H9 (cell line): Measurements from ENCODE around the gene BRINP1.

- PRO-cap: no peak
These were observed 1.1 kb downstream of the TNFSF8 start for GRCh38 chr9:114929121-114929905.

- PRO-cap: no peak
These were observed 53.4 kb upstream of the TNFSF8 start for GRCh38 chr9:114983844-114984118.

DNA sequence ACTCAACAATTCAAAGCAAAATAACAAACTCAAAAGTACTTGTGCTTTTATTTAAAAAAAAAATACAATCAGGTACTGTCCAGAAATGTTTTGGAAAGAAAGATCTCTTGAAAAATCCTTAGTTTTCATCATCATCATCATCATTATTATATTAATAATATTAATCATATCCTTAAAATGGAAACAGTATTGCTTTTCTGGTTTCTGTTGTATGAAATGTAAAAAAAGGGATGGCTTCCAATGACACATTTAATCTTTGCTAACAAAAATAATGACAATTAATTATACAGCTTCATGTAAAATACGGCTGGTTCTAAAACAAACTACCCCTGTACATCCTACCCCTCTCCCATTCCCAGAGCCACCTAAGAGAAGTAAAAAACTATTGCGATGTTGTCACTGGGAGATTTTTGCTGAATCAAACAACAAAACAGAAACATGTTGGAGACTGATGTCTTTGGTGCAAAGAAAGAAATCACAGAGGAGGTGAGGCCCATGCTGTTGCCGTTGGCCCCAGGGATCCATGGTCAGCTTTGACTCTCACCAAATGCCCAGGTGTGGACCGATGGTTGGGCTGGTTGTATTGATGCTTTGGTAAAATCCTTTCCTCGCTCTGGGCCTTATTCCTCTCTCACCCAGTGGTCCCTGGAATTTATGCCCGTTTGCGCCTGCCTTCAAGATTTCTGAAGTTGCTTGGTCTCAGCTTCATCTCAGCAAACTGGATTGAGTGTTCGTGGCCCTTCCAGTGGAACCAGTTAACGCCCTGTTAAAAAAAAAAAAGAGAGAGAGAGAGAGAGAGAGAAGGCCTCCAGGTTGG is 90.3 kb upstream of the TNFSF8 start:
- PRO-cap: no peak

GRCh38 chr9:115262355-115262802 is 144.4 kb upstream of the TNC start:
- PRO-cap: no peak

GRCh38 chr9:115760695-115761176 is 392.9 kb upstream of the PAPPA start:
- PRO-cap: no peak

DNA sequence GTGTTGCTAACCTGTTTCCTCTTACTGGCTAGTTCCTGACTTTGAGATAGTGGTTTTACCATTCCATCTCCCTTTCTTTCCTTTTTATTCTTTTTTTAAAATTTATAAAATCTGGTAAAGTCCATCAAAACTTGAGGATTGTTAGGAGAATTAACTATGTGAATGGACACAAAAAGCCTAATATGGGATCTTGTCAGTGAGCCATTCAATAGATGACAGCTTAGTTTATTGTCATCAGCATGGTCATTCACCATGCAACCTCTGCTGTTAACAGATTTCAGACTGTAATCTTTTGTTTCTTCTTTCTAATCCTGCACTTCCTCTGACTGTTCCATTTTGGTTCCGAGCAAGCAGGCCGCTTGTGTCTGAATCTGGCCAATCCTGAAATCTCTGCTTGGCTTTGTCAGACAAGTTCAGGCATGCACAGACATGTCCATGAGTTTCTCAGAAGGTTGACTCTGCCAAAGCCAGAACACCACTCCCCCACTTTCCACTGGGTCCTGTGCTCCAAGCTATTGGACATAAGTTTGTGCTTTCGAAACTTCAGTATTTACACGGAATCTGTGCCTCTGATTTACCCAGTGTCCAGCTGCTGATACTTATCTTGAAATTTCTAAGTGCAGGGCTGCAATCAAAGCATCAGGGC is 209.6 kb upstream of the PAPPA start:
- PRO-cap: bidirectional peak, plus-strand start at position 447 of the sequence, minus-strand start at position 367 of the sequence

GRCh38 chr9:116364849-116365285 is 211.3 kb downstream of the PAPPA start:
- PRO-cap: no peak

DNA sequence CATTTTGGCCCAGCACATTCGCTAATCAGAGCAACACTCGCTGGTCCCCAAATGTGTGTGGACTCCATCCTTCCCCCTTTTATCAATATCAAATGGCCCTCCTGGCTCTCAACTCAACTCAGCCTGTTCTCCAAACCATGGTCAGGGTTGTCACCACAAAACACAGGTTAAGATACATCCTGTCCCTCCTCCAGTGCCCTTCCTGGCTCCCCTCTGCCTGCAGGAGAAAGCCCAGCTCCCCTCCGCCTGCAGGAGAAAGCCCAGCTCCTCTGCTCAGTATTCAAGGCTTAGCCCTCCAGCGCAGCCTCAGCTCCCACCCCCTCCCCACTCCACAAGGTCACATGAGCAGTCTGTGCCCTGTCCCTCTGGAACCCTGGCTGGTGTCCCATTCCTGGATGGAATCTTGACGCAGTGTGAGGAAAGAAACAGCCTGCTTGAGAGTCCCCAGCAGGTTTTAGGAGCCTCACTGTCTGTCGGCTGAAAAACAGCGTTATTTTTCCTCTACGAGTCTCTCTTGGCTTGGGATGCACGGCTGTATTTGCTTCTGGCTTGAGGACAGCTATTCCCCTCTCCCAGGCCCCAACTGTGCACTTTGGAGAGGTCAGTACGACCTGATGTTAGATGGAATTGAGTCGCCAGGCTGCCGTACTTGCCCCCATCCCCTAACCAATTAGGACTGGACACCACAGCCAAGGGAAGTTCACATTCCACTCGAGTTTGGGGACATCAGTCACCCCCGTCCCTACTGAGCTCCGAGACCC is 210.2 kb upstream of the TRIM32 start:
- PRO-cap: no peak

DNA sequence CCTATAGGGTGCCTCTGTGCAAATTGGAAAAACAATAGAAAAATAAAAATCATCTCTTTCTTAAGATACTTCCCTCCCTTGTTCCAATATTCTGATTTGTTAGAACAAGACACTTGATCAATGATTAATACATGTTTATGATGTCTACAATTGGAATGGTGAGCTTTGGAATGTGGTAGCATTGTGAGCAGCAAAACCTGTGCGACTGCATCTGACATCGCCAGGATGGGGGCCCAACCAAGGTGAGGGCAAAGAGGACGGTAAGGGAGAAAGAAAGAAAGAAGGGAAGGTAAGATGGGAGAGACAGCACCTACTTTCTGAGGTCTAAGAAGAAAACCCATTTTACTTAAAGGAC is 183.0 kb upstream of the TRIM32 start:
- PRO-cap: no peak

GRCh38 chr9:116746610-116747146 is 59.6 kb downstream of the TRIM32 start:
- PRO-cap: no peak

DNA sequence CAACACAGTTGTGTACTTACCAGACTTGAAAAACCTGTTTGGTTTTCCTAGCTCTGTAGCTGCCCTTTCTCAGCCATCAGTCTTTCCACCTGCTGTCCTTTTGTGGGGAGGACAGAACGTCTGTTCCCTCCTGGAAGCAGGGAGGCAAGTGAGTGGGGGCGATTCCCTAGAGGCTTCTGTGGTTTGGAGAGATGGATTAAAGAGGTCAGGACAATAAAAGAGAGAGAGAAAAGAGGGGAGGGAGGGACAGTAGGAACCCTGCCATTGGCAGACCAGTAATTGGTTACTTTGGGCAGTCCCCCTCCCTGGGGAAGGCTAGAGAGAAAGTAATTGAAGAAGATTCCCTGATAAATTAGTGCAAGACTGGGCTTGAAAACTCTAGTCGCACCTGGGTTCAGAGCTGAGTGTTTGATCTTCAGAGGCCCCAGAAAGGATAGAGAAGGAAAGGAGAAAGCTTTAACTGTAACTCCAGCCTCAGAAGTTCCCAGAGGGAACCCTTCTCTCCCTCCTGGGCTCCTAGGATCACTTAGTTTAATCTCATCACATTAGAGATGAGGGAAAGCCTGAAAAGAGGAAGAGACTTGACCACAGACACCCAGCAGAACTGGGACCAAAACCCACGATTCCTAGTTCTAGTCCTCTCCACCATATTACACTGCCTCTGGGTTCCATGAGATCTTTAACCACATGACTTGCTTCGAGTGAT is 14.5 kb downstream of the ASTN2 start:
- PRO-cap: no peak

- PRO-cap: no peak
These were observed 1.7 kb downstream of the ASTN2 start for GRCh38 chr9:117413094-117413612.

DNA sequence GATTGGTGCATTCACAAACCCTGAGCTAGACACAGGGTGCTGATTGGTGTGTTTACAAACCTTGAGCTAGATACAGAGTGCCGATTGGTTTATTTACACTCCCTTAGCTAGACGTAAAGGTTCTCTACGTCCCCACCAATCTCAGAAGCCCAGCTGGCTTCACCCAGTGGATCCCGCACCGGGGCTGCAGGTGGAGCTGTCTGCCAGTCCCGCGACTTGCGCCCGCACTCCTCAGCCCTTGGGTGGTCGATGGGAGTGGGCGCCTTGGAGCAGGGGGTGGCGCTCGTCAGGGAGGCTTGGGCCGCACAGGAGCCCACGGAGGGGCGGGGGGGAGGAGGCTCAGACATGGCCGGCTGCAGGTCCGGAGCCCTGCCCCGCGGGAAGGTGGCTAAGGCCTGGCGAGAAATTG is 61.7 kb upstream of the TLR4 start:
- PRO-cap: no peak

- PRO-cap: no peak
These were observed 14.0 kb downstream of the TLR4 start for GRCh38 chr9:117718139-117718731.

GRCh38 chr9:117720438-117721054 is 16.3 kb downstream of the TLR4 start:
- PRO-cap: no peak

GRCh38 chr9:117744738-117745391 is 40.7 kb downstream of the TLR4 start:
- PRO-cap: no peak

- PRO-cap: no peak
These were observed 565 bp downstream of the BRINP1 start for GRCh38 chr9:119368543-119369196.

DNA sequence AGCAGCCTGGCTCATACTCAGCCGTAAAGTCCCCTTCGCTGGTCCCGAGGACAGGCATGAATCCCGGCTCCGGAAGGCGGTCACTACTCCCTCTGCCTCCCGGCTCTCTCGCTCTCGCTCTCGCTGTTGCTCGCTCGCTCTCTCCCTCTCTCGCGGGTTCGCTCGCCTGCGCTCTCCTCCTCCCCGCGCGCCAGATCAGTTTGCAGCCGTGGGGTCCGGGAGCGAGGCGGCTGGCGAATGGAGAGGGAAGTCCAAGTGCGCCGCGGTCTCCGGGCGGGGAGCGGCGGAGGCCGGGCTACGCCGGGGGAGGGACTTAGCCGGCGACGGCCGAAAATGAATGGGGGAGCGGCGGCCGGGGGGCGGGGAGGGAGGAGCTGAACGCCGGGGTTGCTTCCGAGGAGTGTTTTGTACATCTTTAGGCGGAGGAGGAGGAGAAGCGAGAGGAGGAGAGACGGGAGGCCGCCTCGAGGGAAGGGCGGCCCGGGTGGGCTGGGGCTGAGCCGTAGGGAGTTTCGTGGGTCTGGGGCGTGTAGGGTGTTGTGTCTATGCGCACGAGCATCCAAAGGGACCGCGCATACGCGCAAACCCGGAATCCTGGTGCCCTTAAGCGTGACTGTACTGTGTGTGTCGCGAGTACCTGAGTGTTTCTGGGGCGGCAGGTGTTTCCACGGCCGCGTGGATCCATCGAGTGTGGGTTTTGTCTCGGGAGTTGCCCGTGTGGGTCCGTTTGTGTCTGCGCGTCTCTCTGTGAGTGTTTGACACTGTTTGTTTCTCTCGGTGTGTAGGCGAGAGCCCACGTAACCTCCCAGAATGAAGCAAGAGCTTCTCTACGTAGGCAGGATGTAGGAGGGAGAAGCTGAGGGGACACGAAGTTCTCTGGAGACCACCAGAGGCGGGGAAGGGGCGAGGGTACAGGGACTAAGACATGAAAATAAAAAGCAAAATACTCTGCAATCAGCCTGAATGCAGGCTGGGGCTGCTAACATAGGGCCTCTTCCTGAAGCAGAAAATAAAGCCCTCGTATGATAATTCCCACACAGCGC is at the start of gene BRINP1:
TSS of gene BRINP1 (minus strand) at position 239 of the 1,043 bp plus-strand sequence.
- PRO-cap: bidirectional peak, plus-strand start at position 418 of the sequence, minus-strand start at position 239 of the sequence

GRCh38 chr9:119562319-119562821 is 193.1 kb upstream of the BRINP1 start:
- PRO-cap: no peak

GRCh38 chr9:119626696-119627122 is 257.5 kb upstream of the BRINP1 start:
- PRO-cap: unidirectional peak, plus-strand start at chr9:119626934; unidirectional peak, plus-strand start at chr9:119626967